Measurements from ENCODE around the genes PAFAH1B2 and TMPRSS13.

DNA sequence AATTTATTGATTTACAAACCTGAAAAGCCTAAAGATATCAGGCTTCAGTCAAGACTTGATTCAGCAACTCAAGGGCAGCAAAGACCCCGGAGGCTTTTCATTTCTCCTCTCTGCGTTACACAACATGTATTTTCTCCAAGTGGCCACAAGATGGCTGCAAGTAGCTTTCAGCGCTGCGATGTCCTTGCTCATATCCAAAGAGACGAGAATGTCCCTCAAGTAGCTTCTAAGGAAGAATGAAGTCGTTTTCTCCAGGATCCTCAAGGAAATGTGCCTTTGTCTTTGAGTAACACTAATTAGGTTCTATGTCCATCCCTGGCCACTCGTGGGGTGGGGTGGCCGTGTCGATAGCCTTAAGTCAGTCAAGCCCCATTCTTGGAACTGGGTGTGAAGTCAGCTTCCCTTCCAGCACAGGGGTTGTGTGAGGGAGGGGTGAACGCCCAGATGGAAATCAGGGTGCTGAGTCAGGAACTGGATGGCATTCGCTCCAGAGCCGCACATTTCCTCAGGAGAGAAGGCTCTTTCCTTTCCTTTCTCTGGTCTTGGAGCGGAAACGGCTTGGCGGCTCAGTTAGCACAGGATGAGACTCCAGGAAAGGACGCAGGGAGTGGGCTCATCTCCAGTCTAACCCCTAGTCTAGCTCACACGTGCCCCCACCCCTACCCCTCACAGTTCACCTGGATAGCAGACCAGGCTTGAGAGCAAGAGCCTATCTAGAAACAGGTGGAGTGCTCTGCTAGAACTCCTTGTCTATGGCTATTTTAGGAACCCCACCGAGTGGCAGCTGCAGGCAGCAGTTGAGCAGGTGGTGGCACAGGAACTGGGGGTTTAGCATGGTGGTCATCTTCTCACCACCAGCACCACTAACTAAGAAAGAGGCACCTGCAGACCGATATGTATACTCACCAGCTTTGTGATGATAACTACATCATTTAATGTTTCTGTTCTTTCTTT lies 44.3 kb downstream of the NNMT start:
- RAMPAGE, long total RNA, result no peak
- RRBS, result no CpG with 5 or more reads among the region's 19 CpGs

GRCh38 chr11:115193971-115195220 lies 309.8 kb downstream of the CADM1 start:
- RAMPAGE, long total RNA, result no peak
- RRBS, result no CpG with 5 or more reads among the region's 19 CpGs

DNA sequence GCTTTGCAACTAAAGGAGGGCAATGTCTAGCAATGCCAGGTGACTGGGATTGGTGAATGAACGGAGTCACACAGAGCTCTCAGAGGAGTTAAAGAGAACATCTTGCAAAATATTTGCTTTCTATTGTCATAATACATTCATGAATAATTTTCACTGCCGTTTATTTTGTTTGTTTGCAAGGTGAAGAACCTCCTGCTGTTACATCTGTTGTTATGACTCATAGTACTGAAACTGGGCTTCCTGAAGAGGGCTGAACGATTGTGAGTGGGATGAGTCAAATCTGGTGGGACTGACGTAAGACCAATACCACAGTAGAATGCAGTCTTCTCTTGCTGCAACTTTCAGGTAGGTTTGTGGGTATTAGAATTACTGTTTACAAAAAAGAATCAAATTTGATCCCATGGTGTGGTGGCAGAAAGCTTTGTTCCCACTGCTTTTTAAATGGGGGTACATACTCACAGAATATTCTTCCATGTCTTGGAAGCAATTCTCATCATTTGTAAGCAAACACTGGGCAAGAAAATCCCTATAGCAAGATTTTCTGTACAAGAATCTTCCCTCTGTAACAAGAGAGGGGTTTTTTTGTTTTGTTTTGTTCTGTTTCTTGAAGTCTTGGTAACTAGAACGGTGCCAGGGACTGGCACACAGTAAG lies 281.7 kb downstream of the CADM1 start:
- RAMPAGE, long total RNA, result no peak
- RRBS, result no CpG with 5 or more reads among the region's 5 CpGs

- RAMPAGE, long total RNA, result no peak
- RRBS, result no CpG with 5 or more reads among the region's 6 CpGs
These were observed 81.5 kb downstream of the CADM1 start for GRCh38 chr11:115422778-115423138.

DNA sequence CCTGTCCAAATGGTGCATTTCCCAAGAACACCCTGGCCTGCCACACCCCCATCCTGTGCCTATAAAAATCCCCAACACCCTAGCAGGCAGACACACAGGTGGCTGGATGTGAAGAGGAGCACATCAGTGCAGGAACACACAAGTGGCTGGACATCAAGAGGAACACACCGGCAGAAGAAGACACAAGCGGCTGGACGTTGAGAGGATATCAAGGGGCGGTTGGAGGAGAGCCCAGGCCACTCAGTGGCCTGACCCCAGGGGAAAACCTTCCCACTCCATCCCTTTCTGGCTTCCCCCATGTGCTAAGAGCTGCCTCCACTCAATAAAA lies 625.1 kb downstream of the BUD13 start:
- RAMPAGE, long total RNA, result no peak
- RRBS, result no CpG with 5 or more reads among the region's 4 CpGs

DNA sequence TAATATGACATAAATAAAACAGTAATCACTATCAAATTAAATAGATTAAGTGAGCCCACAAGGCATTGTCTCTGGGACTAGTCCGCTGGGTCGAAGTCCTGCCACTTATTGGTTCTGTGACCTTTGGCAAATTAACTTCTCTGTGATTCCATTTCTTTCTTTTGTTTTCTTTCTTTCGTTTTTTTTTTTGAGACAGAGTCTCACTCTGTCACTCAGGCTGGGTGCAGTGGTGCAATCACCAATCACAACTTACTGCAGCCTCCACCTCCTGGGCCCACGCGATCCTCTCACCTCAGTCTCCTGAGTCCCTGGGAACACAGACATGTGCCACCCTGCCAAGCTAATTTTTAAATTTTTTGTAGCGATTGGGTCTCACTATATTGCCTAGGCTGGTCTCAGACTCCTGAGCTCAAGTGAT lies 14.7 kb upstream of the APOA5 start:
- RAMPAGE, long total RNA, result no peak
- RRBS, result no CpG with 5 or more reads among the region's 6 CpGs

GRCh38 chr11:116874237-116874791 lies 36.9 kb upstream of the APOA1 start:
- RAMPAGE, long total RNA, result no peak
- RRBS, result no CpG with 5 or more reads among the region's 2 CpGs

GRCh38 chr11:116949650-116950483 lies 112.4 kb upstream of the APOA1 start:
- RAMPAGE, long total RNA, result no peak
- RRBS, result no CpG with 5 or more reads among the region's 7 CpGs

DNA sequence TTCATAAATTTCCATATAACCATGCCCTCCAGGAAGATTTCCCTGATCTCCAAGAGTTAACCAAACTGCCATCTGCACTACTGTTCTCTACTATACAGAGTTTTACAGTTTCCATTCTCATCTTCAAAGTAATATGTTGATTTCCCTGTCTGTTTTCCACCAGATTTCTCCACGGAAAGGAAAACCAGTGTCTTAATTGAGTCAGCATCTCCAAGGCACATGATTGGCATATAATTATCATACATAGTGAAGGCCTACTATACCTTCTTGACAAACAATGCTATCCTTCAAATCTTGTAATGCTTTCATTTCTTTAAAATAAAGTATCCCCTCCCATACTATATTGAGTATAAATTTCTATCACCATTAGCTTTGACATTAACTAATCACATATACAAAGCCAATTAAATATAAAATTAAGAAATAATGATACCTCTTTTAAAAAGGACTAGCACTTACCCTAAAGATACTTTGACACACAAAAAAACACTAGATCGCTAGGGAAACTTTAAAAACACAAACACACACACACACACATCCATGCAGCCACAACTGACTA lies 115.2 kb upstream of the APOA1 start:
- RAMPAGE, long total RNA, result no peak
- RRBS, result no CpG with 5 or more reads among the region's 2 CpGs

- RAMPAGE, long total RNA, result no peak
- RRBS, result no CpG with 5 or more reads among the region's 6 CpGs
These were observed 118.3 kb downstream of the SIK3 start for GRCh38 chr11:116979750-116980537.

DNA sequence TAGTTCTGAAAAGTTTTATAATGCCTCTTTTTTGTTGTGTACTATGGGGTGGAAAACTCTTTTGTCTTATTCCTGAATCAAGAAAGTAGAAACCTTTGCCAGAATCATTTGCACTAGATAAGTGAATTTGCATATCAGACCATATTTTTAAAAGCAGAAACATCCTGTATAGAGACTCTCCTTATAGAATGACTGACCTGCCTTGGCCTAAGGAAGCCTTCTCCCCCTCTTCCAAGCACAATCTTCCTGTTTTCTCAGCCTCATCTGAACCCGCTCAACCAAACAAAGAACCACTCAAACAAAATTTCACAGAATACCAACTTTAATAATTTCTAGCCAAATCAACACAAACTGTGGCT lies 60.3 kb downstream of the SIK3 start:
- RAMPAGE, long total RNA, result no peak
- RRBS, result no CpG with 5 or more reads among the region's 1 CpG

- RAMPAGE, long total RNA, result no peak
- RRBS, result no CpG with 5 or more reads among the region's 1 CpG
These were observed 18.4 kb downstream of the SIK3 start for GRCh38 chr11:117079614-117080412.

- RAMPAGE, long total RNA, result no peak
- RRBS, result no CpG with 5 or more reads among the region's 5 CpGs
These were observed 6.0 kb downstream of the SIK3 start for GRCh38 chr11:117091986-117092842.

DNA sequence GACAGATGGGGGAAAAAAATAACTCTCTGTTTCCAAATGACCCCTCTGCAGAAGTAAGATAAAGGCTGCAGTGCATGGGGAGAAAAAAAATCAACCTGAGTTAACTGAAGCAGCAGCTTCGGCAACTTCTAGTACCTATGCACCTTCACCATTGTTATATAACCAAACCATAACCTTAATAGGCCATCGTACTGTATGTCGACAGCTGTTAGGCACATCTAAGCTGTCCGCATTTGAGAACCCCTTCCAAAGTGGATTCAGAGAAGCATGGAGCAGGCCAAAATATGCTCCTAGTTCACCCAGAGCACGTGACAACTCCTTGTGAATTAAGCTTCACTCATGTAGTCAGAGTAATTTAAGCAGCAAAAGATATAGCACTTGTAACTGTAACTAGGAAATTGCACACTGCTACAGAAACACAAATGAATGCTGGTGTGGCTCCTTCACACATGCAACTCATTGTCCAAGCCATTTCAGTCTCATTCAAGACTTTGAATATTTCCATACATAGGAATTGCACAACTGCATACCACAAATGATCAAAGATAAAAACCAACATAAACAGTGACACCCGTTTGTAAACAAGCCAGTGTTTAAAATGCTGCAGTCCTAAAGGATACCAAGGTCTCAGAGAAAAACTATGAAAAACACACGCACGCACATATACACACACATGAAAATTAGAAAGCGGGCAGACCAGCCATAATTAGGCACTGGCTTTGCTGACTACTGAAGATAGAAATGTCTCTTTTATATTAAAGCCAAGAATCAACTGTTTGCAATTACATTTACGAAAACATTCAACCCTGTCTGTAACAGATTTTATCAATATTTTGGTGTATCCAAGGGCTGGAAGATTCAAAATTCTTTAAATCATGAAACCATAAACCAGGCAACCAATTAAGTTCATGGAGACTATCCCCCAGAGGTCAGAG lies 2.5 kb downstream of the SIK3 start:
- RAMPAGE, long total RNA, result no peak
- RRBS, result no CpG with 5 or more reads among the region's 10 CpGs

DNA sequence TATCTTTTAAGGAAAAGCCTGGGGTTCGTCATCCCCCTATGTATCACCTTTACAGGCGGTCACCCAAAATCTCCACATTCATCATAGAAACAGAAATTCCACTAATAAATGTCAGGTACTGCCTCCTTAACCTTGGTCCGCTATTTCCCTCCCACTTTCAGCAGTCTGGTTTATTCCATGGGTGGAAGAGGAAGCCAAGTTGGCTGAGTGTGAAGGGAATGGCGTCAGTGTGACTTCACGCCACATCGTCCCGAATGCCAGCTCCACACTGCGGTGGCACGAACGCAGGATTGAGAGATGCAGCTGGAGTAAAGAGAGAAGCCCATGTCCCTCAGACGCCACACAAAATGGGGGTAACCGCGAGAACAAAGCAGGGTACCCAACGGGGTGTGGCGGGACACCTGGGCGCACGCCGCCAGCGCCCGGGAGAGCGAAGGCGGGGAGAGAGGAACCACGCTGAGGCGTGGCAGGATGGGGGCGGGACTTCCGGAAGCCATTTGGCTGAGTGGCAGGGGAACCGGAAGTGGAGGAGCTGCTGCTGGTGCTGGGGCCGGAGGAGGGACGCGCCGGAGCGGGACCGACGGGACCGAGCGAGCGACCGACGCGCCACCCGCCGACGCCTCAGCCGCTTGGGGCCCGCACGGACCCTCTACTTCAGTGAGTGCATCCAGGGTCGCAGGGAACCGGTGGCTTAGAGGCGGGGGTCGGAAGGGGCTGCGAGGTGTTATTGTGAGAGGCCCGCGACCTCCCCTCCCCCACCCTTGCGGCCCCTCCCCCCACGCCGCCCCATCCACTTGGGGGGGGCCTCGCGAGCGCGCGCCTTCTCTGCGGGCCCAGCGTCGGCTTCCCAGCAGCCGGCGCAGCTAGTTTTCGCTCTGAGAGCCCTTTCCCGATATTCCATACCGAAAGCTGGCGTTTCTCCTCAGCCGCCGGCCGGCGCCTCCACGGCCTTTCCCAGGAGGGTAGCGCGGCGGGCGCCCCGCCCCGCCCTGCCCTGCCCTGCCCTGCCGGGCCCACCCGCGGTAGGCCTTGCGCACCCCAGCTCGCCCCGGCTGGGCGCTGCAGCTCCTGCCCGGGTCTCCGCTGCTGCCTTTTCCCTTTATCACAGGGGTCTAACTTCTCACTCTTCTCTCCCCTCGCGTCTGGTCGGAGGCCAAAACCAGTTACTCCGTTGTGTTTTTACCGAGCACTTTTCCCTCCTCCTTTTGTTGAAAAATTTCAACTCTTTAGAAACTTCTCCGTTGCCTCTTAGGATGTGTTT lies at the start of gene PAFAH1B2:
Gene PAFAH1B2, plus strand, starts transcription at position 526 of the 1,261 bp plus-strand sequence.
- RAMPAGE, long total RNA, result start-site peak on the plus strand centred at position 551 of the sequence, 65 bp wide, 2,153 and 407 reads in 2 replicates
- RRBS, result 2% methylated on average over 28 of the region's 96 CpGs

GRCh38 chr11:117205163-117206063 lies 6.2 kb downstream of the TAGLN start:
- RAMPAGE, long total RNA, result no peak
- RRBS, result no CpG with 5 or more reads among the region's 15 CpGs

GRCh38 chr11:117795796-117796463 lies 1.1 kb downstream of the DSCAML1 start:
- RAMPAGE, long total RNA, result no peak
- RRBS, result 4% methylated on average over 17 of the region's 46 CpGs

- RAMPAGE, long total RNA, result no peak
- RRBS, result 77% methylated on average over 2 of the region's 8 CpGs
These were observed at the start of gene TMPRSS13 for GRCh38 chr11:117929286-117929712. Gene TMPRSS13, minus strand, starts transcription at chr11:117929402.

DNA sequence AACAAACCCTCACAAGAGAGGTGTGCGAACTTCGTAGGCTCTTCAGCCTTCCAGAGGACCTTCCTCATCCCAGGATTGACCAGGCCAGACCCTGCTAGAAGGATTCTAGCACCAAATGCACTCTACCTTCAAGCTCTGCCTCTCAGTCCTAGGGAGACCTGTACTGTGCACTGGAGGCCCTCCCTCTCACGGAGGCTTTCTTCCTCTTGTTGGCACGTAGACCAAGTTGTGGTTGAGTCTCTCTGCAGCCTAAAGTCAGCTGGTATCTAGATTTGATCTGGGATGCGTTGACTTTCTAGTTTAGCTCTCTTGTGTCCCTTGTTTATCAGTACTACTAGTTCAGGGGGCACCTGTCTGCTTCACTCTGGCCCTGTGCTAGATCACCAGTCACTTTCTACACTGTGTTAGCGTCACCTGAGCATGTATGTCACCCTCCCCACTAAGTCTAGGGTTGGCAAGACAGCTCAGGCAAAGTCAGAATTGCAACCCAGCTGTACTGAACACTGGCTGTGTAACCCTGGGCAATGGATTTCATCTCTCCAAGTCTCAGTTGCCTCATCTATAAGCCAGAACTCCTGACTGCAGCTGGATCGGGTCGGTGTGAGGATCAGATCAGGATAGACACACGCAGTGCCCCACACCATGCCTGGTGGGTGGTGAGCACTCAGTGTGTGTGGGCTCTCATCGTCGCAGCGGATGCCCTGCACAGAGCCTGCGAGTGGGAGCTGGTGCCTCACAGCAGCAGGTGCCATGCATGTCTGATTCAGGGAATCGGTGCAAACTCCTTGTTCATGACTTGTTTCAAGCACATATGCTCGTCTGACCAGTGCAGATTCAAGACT lies 22.2 kb upstream of the TMPRSS13 start:
- RAMPAGE, long total RNA, result no peak
- RRBS, result no CpG with 5 or more reads among the region's 15 CpGs

DNA sequence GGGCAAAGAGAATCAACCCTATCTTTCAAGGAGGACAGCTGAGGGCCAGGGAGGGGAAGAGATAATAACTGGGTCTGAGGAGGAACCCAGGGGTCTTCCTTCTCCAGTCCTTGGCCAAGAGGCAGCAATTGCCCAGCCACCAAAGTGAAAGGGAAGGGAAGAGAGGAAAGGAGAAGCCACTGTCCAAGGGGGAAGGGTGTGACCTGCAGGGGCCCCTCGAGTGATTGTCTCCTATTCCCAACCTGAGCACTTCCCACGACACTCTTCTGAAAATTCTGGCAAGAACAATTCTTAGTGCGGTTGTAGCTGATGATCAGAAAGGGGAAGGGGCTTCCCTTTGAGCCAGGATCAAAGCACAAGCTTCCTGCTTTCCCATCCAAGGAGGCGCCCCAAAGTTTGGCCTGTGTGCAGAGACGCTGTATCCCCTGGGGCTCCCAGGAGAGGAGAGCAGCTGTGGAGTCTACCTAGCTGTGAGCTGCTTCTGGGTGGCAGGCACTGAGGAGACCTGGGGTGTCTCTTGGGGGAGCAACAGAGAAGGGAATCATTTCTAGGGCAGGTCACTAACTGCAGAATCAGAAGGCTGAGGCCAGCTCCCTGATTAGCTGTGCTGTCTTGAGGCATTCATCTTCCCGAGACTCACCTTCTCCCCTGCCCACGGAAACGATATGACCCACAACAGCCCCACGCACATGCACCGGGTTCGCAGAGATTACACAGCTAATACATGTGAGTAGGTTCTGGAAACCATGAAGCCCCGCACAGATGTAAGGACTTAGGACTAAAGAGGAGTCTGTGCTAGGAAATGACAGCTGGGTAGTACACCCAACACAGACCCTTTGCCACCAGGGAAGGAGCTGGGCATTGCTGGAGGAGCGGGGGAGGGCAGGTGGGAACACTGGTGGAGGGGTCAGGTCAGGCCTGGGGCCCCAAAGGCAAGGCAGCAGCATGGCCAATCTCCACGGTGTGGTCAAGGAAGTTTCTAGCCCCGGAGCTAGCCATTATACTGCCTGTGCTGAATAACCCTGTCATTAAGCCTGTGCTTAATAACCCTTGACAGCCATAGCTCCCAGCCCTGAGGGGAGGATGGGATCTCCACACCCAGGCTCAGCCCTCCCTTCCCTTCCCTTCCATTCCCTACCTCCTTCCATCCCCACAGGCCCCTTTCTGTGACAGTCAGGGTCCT lies 1.7 kb downstream of the TMPRSS4 start:
- RAMPAGE, long total RNA, result no peak
- RRBS, result no CpG with 5 or more reads among the region's 15 CpGs

Data from epithelial cell of proximal tubule (primary cell).